Natural killer cell (primary cell): ENCODE results near the gene C1QTNF7.

DNA sequence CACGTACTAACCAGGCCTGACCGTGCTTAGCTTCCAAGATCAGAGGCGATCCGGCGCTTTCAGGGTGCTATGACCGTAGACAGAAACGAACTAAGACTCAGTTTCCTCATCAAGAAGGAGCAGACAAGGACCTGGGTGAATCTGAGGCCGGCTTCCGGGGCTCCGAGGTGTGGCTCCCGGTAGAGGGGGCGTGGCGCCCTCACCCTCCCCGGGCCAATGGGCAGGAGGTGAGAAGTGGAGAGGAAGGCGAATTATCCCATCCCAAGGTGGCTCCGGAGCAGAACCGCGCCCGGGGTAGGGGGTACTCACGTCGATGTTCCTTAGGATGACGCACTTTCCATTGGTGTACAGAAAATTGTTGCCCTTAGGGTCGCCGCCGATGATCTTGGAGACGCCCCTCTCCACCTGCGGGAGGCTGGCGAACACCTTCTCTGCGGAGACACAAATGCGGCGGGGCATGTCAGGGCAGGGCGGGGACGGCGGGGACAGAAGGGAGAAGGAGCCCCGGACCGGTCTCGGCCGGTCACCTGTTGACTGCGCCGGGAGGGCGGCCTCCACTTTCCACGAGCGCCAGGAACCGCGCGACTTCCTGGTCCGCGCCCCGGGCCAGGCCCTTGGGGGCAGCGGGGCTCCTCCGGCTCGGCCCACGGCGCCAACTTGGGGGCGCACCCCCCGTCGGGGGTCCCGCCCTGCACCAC, 646 bp downstream of the WDR1 start:
- PRO-cap: unidirectional peak, plus-strand start at position 277 of the sequence; unidirectional peak, plus-strand start at position 444 of the sequence; unidirectional peak, plus-strand start at position 557 of the sequence

GRCh38 chr4:10449699-10450336, 7.4 kb downstream of the ZNF518B start:
- PRO-cap: no peak

DNA sequence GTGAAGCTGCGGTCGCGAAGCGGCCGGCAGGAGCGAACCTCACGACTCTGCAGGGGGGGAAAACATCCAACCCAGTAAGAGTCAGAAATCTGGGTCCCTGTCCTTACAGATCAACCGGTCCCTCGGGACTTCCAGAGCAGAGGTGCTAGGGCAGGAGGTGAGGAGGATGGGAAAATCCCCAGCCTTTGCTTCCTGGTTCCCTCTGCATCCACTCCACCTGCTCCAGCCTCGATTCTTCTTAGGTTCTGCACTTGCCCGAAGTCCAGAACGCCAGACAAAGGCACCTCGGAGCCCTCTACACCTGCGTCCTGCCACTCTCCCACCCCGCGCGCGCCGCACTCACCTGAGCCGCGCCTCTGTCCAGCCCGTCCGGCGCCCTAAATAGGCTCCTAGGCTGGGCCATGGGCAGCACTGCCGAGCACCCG, 326 bp downstream of the HS3ST1 start:
- PRO-cap: no peak

- PRO-cap: no peak
Observed at GRCh38 chr4:12116171-12116476, 687.4 kb upstream of the HS3ST1 start.

- PRO-cap: no peak
Observed at GRCh38 chr4:13298537-13299040, 185.6 kb downstream of the RAB28 start.

DNA sequence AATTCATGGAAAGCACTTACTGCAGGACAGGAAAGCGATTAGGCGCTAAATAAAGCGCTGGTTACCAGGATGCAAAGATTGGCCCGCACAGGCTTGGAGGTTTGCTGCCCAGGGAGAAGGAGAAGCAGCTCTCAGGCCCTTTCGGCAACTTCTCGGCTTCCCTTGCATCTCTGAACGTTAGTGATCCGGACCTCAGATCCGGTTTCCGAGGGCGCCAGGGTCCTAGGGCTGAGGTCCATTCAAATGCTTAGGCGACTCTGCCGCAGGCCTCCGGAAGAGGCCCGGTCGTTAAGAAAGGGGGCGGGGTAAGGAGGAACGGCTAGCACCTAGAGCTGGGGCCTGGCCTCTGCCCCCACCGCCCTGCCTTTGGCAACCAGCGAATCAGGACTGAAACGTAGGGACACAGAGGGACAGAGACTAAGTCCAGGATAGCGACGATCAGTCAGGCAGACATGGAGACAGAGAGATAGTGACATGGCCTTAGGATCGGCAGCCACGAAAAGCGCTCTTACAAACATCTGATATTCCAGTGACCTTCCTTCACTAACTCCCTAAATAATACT, 13.1 kb downstream of the NKX3-2 start:
- PRO-cap: no peak

GRCh38 chr4:13577156-13577892, 33.0 kb upstream of the NKX3-2 start:
- PRO-cap: no peak

DNA sequence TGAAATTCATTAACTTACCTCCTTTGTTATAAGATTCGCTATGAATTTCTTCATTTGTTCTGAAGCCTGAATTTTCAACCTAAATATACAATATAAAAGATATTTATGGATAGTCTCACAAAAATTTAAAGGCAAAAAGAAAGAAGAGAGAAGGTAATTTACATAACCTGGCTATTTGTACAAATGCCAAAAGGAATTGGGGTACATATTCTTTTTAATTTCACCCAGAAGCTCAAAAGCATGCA, 37.2 kb downstream of the BOD1L1 start:
- PRO-cap: no peak

DNA sequence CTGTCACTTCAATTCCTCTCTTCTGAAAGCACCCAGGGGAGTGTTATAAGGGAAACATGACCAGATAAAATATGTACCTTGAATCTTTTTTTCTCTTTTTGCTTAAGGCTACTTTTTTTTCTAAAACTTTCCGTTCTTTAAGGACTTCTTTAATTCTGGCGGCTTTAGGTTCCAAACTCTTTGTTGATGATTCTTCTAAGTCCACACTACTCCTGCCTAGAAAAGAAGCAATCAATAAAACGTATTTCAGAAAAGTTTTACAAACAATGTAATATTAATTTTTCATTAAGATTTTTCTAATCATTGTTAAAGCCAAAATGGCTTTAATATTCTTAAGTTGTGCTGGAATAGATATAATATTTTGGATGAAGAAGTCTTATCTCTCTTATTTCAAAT, 19.1 kb downstream of the BOD1L1 start:
- PRO-cap: no peak

- PRO-cap: no peak
Observed at GRCh38 chr4:13656522-13657025, 29.0 kb upstream of the BOD1L1 start.

DNA sequence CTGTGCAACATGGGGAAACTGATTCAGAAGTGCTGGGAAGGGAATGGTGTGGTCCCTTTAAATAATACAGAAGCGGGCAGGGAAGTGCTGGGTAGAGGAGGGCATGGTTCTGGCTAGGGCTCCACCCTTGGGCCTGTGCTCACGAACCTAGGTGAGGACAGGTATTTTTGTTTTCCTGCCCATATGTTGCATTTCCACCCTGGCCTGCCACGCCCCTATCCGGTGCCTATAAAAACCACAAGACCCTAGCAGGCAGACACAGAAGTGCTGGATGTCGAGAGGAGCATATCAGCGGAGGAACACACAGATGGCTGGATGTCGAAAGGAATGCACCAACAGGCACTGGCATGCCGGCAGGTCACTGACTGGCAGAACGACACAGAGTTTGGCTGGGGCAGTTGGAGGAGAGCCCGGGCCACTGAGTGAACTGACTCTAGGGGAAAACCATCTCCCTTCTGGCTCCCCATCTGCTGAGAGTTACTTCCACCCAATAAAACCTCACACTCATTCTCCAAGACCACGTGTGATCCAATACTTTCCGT, 316.6 kb upstream of the BOD1L1 start:
- PRO-cap: no peak

GRCh38 chr4:14030436-14030796, 402.9 kb upstream of the BOD1L1 start:
- PRO-cap: no peak

DNA sequence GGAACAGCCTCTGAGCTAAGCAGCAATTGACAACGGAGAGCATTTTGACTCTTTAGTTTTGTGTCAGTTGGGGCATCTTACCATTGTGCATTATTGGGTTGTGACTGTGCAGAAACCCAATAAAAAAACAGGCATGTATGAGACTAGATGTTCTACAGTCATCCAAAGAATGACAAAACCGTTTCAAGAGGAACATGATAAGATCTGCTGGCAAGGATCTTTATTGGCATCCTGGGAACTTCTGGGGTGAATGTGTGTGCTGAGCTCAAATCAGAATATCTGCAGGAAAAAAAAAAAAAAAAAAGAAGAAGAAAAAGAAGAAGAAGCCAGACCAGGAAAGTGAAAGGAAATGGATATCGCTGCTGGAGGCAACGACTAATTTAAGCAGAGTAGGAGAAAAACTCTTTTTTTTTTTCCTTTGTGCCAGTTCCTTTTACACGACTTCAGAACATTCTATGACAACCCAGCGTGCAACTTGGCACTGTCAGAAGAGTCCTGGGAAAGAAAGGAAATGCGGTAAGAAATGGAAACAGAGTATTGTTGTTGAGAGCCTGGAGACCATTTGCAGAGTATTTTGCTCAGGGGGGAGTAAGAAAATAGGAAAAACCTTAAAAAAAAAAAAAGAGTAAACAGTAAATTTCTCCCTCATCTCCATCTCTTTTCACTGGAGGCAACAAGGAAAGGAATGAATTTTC, 484.3 kb upstream of the BOD1L1 start:
- PRO-cap: no peak

DNA sequence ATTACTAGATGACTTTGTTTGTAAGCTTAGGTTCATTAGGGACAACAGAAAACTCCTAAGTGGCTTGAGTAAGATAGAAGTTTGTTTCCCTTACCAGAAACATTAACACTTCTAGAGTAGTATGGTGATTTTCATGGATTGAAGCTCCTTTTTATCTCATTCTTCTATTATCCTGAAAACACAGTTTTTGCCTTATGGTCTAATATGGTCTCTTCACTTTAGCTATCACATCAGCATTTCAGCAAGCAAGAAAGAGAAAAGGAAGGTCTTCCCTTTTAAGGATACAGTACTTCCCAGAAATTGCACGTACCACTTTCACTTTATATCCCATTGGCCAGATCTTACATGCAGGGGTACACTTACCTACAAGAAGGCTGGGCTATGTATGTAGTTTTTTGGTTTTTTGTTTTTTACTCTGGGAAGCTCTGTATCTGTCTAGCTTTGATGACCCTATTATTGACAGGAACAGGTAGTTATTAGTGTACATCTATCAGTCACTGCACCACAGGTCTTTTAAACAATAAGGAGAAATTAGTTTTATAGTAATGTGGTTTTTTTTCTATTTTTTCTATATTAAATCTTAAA, 27.4 kb downstream of the CPEB2 start:
- PRO-cap: no peak

DNA sequence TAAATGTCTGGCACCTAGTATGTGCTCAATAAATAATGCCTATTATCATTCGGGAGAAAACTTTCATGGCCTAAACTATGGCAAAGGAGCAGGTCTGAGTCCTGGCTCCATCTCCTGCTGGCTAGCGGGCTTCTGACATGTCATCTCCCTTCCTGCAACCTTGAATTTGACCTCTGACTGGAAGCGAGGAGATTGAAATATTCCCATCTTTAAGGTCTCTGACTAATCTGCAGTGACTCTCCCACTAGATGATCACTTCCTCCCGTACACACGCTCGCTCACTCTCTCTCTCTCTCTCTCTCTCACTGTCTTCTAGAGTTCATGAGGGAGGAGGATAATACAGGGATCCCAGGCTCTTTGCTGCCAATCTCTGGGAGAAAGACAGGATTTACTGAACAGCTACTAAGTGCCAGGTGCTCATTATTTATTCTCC, 193.8 kb upstream of the C1QTNF7 start:
- PRO-cap: no peak

DNA sequence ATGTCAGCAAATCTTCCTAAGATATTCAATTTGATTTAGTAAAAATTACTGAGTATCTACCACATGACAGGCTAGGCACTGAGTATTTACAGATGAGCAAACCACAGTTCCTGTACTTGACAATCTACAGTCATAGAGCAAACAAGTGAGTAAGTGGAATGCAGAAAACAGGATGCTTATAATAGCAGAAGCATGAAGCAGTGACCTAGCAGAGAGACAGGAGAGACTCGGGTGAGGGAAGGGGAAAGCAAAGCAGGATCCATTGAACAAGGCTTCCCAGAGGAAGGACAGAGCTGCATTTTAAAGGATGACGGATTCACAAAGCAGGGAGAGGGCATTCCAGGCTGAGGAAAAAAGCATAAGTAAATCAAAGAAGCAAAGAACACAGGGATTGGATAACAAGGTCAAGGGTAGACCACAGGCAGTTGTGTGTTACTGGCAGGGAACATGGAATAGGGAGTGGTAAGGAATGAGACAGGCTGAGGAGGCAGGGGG, 124.7 kb upstream of the C1QTNF7 start:
- PRO-cap: no peak

GRCh38 chr4:15427585-15428179, at the start of gene C1QTNF7:
Gene C1QTNF7 (plus strand): TSS chr4:15428033.
- PRO-cap: no peak

DNA sequence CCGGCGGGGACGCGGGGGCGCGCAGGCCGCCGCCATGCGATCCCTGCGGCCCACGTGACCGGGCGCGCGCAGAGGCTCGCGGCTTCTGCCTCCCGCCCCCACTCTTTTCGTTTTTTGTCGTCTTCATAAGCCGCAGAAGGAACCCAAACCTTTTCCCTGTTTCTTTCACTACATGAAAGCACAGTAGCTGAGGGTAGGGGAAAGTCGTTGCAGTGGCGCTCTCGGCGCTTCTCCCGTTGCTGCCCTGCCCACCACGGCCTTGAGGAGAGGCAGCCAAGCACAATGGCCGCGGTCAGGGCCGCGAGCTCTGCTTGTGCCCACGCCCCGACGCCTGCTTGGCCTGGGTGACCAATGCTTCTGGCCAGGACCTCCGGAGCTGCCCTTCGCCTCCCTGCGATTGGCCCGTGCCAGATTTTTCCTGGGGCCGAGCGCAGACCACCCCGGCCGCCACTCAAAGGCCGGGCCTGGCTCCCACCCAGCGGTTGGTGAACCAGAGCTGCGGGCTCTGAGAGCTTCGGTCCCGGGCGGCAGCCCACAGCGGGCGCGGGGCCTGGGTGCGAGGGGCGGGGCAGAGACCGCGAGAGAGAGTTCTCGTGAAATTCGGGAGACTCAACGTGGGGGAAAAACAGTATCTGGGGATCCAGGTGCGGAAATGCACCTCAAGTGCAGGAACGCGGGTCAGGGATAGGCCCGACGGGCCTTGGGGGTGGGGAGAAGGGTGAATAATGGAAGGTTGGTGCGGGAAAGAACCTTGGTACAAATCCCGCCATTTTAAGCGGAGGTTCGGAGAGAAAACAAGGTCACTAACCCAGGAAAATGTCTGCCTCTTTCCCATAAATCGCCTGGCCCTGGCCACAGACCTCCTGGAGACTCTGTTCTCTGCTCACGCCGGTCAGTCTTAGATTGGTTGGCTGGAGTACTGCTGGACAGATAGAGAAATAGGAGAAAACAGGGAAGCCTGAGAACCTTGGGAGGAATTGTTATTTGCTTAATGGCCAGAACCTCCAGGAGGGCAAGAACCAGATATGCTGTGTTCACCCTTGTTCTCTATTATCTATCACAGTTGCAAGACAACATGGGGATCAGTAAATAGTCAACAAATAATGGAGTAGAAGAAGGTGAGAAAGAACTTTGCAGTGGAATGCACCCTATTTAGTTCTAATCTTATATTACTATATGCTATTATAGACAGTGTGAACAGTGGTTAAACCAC, 670 bp upstream of the FBXL5 start:
- PRO-cap: bidirectional peak, plus-strand start at position 46 of the sequence, minus-strand start outside the sequence

GRCh38 chr4:15677384-15678278, 4.0 kb upstream of the FAM200B start:
- PRO-cap: no peak

DNA sequence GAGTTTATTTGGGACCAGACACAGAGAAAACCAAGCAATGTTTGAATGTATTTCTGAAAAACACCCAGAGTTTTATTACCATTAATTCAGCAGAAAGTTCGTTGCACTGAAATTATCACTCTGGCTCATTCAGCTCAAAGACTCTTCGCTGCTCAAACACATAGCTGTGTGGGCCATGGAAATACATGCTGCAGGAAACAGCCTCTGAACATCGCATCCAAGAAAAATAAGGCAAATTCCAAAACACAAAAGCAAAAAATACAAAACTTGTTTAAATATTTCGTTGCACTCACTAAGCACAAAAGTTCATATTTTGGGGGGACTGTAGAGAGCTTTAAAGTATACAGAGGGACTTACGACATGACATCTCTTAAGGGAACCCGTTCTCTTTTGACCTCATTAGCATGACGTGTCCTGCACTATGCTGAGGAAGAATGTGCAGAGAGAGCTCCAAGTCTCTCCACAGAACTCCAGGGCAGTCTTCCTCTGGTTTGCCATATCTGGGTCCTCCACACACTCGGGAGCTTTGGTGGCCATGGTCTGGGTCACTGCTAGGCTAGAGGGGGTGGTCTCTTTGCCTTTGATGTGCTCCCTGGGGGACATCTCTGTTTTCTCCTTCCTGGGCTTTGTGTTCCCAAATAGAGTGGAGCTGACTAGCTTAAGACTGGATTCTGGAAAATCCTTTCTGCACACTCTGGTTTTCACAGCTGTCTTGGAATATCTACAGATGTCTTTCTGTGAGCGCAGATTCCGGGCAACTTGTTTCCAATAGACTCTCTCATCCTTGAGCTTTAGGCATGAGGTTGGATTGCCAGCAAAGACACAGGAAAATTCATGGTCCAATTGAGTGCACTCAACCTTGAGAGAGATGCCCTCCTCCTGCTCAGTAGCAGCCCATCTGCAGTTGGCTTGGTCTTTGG, 2.8 kb downstream of the FGFBP1 start:
- PRO-cap: no peak